GM19239 (cell line): Measurements from ENCODE around the genes SPANXA2, MAGEC1, IDS and MTM1.

- RRBS, result no CpG with 5 or more reads among the region's 20 CpGs
Observed at GRCh38 chrX:140783651-140784557, 218.5 kb upstream of the SPANXB1 start.

GRCh38 chrX:141380587-141380844 is 138.2 kb upstream of the SPANXC start:
- RRBS, result no CpG with 5 or more reads among the region's 1 CpG

DNA sequence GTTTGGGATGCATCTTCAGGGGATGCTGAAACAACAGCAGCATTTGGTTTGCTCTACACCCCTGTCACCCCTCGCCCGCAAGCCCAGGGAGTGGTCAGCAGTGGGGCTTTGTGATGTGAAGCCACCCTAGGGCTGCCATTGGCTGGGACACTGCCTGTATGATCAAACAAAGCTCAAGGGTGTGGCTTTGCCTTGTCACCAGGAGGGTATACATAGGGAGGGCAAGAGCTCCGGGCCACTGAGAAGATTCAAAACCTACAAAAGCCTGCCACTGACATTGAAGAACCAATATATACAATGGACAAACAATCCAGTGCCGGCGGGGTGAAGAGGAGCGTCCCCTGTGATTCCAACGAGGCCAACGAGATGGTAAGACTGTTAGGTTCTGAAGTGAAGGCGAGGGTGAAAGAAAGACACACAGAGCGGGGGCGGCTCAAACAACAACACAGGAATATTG is at the start of gene SPANXA2:
Gene SPANXA2, plus strand, starts transcription at position 238 of the 457 bp plus-strand sequence.
- RRBS, result no CpG with 5 or more reads among the region's 11 CpGs

DNA sequence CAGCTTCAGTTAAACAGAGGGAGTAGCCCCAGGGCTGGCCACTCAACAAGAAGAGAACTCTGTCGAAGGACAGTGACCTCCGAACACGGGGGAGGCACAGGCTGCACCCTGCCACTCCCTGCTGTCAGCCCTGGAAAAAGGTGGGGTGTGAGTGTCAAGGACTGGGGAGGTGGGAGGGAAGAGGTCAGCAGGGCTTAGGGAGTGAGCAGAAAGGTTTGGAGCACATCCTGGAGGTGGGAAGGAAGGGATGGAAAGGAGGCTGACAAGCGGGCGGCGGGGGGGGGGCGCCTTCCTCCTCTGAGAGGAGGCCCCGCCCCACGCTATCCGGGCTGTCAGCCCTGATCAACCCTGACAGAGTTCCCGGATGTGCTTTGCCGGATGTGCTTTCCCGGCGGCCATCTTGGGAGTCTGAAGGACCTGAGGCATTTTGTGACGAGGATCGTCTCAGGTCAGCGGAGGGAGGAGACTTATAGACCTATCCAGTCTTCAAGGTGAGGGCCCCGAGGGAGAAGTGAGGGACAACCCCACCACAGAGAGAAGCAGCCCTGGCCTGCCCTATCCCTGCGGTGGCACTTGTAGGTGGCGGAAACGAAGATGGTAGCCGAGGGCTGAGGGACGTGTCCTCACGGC is at the start of gene MAGEC1:
Gene MAGEC1, plus strand, starts transcription at position 407 of the 630 bp plus-strand sequence.
- RRBS, result no CpG with 5 or more reads among the region's 24 CpGs

GRCh38 chrX:143633033-143633413 is 2.9 kb downstream of the SLITRK4 start:
- RRBS, result no CpG with 5 or more reads among the region's 3 CpGs

GRCh38 chrX:146029223-146029763 is 211.7 kb downstream of the SLITRK2 start:
- RRBS, result no CpG with 5 or more reads among the region's 4 CpGs

DNA sequence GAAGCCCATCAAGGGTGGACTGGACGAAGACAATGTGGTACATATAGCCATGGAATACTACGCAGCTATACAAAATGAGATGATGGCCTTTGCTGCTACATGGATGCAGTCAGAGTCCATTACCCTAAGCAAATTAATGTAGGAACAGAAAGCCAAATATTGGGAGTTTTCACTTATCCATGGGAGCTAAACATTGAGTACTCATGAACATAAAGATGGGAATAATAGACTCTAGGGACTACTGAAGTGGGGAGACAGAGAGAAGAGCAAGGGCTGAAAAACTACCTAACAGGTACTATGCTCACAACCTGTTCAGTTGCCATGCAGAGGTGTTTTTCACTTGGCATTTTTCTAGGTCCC is 63.0 kb upstream of the CXorf51A start:
- RRBS, result no CpG with 5 or more reads among the region's 2 CpGs

DNA sequence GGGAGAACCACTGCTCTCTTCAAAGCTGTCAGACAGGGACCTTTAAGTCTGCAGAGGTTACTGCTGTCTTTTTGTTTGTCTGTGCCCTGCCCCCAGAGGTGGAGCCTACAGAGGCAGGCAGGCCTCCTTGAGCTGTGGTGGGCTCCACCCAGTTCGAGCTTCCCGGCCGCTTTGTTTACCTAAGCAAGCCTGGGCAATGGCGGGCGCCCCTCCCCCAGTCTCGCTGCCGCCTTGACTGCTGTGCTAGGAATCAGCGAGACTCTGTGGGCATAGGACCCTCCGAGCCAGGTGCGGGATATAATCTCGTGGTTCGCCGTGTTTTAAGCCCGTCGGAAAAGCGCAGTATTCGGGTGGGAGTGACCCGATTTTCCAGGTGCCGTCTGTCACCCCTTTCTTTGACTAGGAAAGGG is 147.7 kb downstream of the FMR1NB start:
- RRBS, result no CpG with 5 or more reads among the region's 19 CpGs

DNA sequence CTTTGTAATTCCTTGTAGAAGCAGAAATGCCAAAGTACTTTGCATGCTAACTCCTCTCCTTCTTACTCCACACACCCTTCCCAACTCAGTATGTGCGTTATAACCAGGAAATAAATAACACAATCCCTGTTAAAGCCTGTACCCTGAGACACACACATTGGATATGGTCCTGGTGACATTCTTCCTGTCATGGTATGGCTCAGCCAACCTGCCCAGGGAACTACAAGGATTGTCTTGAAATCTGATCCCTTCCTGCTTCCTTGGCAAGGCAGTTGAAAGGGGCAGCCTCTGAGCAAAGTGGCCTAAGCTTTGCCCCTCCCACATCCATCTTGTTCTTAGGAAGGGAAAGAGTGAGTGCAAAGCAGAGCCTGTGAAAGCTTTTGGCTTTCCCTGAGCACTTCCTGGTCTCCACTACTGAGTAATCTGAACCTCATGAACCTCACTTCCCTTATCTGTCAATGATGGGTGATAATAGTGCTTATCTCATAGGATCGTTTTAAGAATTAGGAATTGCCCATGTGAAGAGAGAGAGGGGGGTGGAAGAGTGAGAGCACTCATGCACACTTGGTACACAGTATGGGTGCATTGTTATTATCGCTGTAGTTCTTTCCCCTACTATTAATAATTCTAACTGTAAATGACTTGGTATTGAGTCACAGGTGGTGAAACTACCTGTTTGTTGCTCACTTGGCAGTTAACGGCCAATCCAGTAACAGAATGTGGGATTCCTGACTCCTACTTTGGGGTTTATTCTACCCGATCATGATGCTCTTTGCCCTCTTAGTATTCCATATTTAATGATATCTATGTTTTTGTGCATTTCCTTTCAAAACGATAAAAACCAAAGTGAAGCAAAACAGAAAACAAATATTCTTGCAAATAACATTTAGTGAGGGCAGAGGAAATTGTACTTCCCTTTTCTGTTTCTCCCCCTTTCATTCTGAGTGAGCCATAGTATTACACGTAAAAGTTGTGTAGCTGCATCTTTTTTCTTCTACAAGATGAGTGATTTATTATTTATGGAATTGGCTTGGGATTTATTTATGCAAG is 109.5 kb downstream of the AFF2 start:
- RRBS, result no CpG with 5 or more reads among the region's 7 CpGs

DNA sequence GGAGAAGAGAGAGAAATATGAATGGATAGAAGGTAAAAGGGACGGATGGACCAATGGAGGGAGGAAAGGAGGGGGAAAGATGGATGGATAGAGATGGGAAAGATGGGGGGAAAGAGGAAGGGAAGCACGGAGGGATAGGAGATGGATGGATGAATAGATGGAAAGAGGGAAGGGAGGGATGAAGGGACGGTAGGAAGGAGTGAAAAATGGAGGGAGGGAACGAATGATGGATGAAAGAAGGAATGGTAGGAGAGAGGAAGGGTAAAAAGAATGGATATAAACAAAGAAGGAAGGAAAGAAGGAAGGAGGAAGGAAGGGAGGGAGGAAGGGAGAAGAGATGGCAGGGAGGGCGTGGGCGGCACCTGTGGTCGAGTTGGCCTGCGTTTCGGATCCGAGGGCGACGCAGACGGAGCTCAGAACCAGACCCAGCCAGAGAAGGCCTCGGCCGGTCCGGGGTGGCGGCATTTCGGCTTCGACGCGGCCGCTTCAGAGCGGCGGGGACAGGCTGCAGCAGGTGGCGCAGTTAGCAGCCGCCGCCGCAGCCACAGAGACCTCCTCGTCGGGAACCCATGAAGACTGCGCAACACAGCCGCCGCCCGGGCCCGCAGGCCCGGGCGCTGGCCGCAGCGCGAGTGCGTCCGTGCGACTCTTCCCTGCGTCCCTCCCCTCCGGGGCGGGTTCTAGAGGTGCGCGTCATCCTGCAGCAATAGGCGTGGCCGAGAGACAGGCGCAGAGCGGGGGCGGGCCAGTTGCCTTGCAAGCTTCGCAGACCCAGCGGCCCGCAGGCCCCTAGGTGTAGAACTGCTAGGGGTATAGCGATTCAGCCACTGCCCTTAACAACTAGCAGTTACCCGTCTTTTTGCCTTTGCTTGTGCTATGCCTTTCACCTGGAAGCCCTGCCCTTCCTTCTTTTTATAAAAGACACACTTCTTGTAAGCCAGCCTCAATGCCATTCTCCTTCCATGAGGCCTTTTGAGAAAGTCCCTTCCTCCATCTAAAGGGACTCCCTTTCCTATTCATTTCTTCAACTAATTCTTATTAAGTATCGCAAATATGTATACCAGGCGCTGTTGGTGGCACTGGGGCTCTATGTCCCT is at the start of gene IDS:
Gene IDS, minus strand, starts transcription at position 634 of the 1,097 bp plus-strand sequence.
- RRBS, result 2% methylated on average over 10 of the region's 60 CpGs

- RRBS, result no CpG with 5 or more reads among the region's 19 CpGs
Observed at GRCh38 chrX:149830096-149830866, 48.6 kb downstream of the MAGEA9 start.

- RRBS, result 4% methylated on average over 4 of the region's 64 CpGs
Observed at GRCh38 chrX:149939347-149940513, 1.4 kb upstream of the EOLA2 start.

DNA sequence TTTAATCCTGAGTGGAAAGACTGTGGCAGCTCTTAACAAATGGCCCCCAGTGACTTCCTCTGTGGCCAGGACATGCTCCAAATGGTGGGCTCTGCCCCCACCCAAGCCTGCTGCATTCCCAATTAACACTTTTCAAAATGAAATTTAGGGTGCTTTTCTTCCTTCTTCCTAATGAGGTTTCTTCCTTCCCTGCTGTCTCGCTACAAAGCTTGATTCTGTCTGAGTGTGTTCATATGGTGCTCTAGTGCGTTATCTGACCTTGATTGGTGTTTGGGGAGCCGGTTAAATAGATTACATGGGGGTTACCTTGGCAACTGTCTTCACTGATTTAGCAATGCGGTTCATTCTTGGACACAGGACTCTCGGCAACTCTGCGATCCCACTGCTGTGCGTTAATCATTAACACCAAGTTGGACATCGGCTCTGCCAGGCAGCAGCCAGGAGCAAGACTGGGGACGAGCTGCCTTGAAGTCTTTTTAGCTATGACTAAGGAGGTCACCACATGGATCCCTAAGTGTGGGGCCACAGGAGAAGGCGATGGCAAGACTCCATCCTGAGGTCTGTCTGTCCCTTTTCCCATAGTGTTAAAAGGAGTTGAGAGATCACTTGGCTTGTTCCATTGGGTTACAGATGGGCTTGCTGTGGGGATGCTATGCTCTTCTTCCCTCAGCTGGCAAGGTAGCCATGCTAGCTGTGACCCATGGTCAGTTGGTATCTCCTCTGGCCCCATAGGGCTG is 93.5 kb upstream of the MAMLD1 start:
- RRBS, result no CpG with 5 or more reads among the region's 10 CpGs

- RRBS, result no CpG with 5 or more reads among the region's 10 CpGs
Observed at GRCh38 chrX:150445099-150446079, 82.3 kb downstream of the MAMLD1 start.

GRCh38 chrX:150546577-150547254 is 21.7 kb upstream of the MTM1 start:
- RRBS, result no CpG with 5 or more reads among the region's 9 CpGs

- RRBS, result no CpG with 5 or more reads among the region's 4 CpGs
Observed at GRCh38 chrX:150566544-150567308, 1.7 kb upstream of the MTM1 start.

GRCh38 chrX:150568440-150569645 is at the start of gene MTM1:
Gene MTM1 (plus strand): TSS chrX:150568621.
- RRBS, result 2% methylated on average over 36 of the region's 102 CpGs

DNA sequence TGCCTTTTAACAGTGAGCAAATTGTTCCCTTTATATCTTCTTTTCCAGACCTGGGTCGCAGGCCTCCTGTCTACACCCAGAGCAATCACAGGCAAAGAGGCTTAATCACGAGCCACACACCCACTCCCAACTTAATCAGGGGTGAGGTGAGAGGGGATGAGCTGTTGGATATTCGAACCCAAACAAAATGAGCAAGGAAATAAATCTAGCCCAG is 755 bp upstream of the MTMR1 start:
- RRBS, result no CpG with 5 or more reads among the region's 3 CpGs

DNA sequence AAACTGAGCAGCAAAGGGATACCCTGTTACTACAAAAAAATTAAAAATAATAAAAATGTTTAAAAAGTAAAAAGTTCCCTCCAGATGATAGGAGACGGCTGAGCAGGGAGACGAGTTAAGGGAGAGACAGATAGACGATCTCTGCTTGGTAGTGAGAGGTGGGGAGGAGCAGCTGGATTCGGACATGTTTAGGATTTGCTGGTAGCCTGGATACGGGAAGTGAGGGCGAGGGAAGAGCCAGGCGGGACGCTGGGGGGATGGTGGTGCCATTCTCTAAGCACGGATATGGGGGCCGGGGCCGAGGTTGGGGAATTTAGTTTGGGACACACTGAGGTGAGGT is 17.1 kb upstream of the HMGB3 start:
- RRBS, result no CpG with 5 or more reads among the region's 11 CpGs